Melanocyte of skin (primary cell): ENCODE results near the genes S100A6 and TPM3.

DNA sequence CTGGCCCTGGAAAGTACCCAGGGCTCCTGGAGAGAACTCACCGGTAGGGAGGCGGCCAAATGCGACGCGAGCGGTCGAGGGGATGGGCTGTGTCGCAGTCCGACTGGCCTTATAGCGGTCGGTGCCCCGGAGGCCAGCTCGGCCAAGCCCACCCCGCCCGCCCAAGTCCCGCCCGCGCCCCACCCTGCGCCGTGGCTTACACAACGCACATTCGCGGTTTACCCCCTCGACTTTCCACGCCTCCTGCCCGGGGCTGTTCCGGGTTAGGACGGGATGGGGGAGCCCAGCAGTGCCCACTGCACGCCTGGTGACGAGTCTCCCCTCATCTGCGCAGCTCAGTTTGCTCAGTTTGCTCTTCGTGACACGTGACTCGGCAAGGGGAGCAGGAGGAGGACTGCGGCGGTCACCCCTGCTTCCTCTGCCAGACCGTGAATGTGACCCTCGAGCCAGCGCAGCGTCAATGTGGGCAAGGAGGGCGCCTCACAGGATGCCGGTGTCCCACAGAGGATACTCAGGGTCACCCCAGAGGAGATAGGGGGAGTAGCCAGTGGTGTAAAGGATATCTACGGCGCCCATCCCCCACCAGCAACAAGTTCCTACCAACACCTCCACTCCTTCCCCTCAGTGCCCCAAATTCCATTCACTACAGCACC lies at the start of gene S100A6:
Gene S100A6 (minus strand): TSS at position 84 of the 653 bp plus-strand sequence.
- CAGE, long polyA plus RNA, 2 experiments = start-site peak on the minus strand in 2 of 2 experiments, centred at positions 106 to 109 of the sequence, 128 to 801 reads per replicate

DNA sequence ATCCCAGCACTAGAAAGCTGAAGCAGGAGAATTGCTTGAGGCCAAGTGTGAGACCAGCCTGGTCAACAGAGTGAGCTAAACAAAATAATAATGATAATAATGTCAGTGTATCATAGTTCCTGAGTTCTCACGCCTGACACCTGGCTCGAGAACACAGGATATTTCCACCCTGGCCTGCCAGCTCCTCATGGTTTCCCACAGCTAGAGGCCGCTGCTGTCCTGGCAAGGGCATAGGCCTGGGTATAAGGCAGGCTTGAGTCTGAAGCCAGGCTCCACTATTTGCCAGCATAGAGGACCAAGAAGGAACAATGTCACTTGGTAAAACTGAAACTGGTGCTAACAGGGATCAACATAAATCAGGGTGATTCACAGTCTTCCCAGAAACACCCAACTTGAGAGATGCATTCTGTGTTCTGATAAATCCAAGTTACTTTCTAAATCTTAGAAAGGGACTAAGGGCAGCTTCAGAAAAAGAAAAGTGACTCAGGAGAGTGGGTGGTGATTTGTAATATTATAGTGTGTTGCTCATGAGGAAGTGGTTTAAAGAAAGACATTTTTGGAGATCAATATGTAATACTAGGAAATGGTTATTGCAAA lies 6.9 kb upstream of the S100A2 start:
- CAGE, long polyA plus RNA, 2 experiments = no peak in any of the 2 experiments

- CAGE, long polyA plus RNA, 2 experiments = no peak in any of the 2 experiments
These were observed 14.2 kb downstream of the S100A16 start for GRCh38 chr1:153598682-153599250.

DNA sequence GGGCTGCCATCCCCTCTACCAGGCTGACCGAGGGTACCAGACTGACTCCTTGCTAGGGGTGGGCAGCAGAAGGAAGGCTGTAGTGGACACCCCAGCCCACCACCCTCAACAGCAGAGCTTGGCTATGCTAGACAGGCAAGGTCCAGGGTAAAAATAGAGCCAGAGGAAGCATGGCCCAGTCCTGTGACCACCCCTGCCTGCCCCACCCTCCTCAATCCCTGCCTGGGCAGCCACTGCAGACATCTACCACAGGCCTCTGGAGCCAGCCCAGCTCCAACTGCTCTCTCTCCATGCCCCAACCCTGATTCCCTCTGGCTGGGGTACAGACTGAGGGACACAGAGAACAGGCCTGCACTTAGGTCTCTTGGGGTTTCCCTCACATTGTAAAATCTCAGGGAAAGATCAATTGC lies 1.7 kb downstream of the S100A1 start:
- CAGE, long polyA plus RNA, 2 experiments = no peak in any of the 2 experiments

GRCh38 chr1:153667503-153667910 lies 3.3 kb downstream of the ILF2 start:
- CAGE, long polyA plus RNA, 2 experiments = no peak in any of the 2 experiments

DNA sequence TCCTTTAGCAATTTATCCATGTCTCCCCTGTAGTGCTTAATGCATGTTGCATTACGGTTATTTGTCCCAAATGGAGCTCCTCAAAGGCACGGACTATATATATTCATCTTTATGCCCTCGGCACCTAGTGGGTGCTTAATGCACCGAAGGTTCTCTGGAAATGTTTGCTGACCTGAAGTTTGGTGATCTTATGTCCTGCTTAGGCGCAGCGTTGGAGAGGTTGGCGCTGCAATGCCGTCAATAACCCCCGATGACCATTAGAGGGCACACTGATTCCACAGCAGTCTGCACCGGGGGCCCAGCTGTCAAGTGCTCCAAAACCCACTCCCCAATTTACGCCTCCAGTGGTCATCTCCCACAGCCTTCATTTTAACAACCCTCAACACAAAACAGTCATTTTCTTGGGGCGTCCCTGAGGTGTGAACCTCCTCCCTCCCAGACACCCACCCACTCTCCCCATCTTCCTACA lies 848 bp upstream of the NPR1 start:
- CAGE, long polyA plus RNA, 2 experiments = no peak in any of the 2 experiments

DNA sequence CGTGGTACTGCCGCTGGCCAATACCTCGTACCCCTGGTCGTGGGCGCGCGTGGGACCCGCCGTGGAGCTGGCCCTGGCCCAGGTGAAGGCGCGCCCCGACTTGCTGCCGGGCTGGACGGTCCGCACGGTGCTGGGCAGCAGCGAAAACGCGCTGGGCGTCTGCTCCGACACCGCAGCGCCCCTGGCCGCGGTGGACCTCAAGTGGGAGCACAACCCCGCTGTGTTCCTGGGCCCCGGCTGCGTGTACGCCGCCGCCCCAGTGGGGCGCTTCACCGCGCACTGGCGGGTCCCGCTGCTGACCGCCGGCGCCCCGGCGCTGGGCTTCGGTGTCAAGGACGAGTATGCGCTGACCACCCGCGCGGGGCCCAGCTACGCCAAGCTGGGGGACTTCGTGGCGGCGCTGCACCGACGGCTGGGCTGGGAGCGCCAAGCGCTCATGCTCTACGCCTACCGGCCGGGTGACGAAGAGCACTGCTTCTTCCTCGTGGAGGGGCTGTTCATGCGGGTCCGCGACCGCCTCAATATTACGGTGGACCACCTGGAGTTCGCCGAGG lies 811 bp downstream of the NPR1 start:
- CAGE, long polyA plus RNA, 2 experiments = no peak in any of the 2 experiments

- CAGE, long polyA plus RNA, 2 experiments = no peak in any of the 2 experiments
These were observed 4.9 kb downstream of the NPR1 start for GRCh38 chr1:153683306-153683948.

DNA sequence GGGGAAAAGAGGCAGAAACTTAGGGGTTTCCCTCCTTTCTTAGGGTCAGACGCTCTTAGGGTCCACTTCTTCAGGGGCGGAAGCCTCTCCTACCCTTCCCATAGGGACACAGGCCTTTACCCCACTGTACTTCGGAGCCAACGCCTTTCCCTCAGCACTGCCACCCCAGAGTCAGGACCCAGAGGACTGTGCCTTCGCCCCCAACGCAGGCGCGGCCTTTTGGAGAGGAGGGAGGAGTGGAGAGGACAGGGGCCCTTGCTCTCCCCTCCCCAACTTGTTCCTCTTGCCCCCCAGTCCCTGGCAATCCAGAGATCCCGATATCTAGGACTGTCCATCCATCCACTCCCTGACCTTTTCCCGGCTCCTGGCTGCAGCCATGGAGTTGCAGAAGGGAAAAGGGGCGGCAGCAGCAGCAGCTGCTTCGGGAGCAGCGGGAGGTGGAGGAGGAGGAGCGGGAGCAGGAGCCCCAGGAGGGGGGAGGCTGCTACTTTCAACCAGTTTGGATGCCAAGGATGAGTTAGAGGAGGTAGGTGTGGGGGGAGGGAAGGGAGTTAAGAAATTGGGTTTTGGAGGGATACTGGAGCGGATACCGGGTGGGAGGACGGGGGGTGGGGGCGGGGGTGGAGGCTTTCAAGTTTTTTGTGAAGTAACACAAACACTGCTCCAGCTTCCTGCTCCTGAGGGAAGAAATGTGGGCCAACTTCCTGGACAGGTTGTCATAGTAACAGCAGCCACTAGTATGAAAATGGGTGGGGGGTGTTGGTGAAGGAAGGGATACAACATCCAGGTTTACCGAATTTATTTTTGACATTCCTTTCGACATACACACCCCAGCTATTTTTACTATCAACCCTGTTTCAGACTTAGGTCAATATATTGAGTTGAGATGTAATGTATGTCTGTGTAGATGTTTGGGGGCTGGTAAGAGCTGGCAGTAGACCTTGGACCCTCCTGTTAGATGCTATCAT lies 693 bp downstream of the INTS3 start:
- CAGE, long polyA plus RNA, 2 experiments = no peak in any of the 2 experiments

GRCh38 chr1:153802585-153802913 lies 27.3 kb downstream of the SLC27A3 start:
- CAGE, long polyA plus RNA, 2 experiments = no peak in any of the 2 experiments

DNA sequence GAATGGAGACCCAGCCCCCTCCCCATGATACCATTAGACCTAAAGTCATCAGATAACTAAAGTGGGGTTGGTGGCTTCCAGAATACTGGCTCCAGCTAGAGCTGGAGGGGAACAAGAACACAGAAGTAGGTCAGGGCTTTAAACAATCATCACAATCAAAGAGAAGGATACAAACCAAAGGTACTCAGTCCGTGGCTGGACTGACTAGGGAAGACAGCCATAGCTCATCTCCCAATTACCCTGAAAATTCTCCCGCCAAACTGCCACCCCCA lies 29.1 kb downstream of the SLC27A3 start:
- CAGE, long polyA plus RNA, 2 experiments = no peak in any of the 2 experiments

DNA sequence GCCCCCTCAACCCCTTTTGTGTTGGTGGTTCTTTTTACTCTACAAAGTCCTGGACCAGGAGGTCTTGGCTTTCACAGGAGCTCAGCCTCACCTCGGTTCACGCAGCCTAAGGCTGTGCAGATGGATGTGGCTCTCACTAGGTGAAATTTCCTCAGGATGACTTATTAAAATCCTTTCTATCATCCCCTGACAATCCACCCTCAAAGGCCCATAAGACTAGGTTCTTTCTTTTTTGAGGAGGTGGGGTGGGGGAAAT lies 30.5 kb downstream of the SLC27A3 start:
- CAGE, long polyA plus RNA, 2 experiments = no peak in any of the 2 experiments

DNA sequence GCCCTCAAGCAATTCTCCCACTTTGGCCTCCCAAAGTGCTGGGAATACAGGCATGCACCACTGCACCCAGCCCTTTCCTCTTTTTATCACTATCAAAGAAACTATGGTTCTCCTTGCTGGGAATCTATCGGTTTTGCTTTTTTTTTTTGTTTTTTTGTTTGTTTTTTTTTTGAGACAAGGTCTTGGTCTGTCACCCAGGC lies 48.3 kb downstream of the SLC27A3 start:
- CAGE, long polyA plus RNA, 2 experiments = no peak in any of the 2 experiments

- CAGE, long polyA plus RNA, 2 experiments = no peak in any of the 2 experiments
These were observed 41.9 kb downstream of the GATAD2B start for GRCh38 chr1:153880725-153881405.

GRCh38 chr1:153957284-153958033 lies 953 bp downstream of the CRTC2 start:
- CAGE, long polyA plus RNA, 2 experiments = no peak in any of the 2 experiments

GRCh38 chr1:154167632-154168008 lies 24.3 kb downstream of the TPM3 start:
- CAGE, long polyA plus RNA, 2 experiments = no peak in any of the 2 experiments

GRCh38 chr1:154178908-154179596 lies 12.8 kb downstream of the TPM3 start:
- CAGE, long polyA plus RNA, 2 experiments = no peak in any of the 2 experiments

DNA sequence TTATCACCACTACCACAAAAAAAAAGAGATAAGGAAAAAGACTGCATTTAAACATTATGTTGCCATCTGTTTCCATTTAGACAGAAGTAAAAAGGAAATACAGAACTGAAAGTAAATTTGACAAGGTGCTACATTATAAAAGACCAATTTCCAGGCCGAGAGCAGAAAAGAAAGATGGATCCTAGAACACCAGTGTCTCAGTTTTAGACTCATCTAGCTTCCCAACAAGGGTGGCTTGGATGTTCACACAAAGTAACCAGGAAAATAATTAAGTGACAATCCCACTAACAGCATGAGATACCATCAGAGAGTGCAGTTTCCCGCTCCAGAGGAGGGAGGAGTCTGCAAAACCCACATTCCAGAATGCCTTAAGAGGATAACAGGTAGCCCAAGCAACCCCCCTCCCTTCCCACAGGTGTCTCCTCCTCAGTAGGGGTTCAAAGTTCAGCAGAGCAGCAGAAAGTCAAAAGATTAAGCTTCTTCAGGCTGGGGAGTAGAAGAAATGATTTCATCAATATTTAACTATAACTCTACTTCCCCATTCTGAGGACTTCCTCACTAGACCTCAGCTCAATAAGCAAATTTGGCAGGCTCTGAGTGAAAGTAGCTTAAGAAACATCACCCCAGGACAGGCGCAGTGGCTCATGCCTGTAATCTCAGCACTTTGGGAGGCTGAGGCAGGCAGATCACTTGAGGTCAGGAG lies 11.7 kb downstream of the TPM3 start:
- CAGE, long polyA plus RNA, 2 experiments = no peak in any of the 2 experiments

DNA sequence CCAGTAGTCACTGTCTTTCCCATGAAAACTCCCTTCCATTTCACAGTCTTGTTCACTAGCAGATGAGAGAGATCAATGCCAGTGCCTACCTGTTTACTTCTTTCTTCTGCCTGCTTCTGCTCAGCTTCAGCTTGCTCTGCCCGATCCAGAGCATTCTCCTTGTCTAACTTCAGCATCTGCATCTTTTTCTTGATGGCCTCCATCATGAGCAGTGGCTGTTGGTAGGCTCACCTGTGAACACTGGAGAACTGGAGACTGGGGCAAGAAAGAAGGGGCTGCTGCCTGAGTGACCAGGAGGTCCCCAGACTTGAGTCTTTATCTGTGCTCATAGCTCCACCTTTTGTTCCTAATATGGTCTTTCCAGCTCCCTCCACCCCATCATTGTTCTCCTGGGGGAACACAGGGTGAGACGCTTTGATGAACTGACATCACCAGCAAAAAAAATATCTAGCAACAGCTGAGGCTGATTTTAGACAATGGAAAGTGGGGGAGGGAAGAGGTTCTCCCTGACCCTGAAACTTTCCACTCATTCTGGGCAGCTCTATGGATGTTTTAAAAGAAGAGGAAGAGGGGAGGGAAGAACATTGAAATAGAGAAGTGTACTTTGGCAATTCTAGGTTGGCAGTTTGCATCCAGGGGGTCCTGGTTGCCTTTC lies at the start of gene TPM3:
Gene TPM3 (minus strand): TSS at position 288 of the 655 bp plus-strand sequence.
- CAGE, long polyA plus RNA, 2 experiments = no peak in any of the 2 experiments

GRCh38 chr1:154330204-154330581 lies 4.9 kb downstream of the ATP8B2 start:
- CAGE, long polyA plus RNA, 2 experiments = no peak in any of the 2 experiments